Bronchial lymph node (tissue), 1 donor: ENCODE data around the genes EDN3 and SYCP2.

- PRO-cap: no peak
Observed at GRCh38 chr20:58098113-58098544, 52.6 kb upstream of the C20orf85 start.

- PRO-cap: no peak
Observed at GRCh38 chr20:58131159-58132302, 19.2 kb upstream of the C20orf85 start.

DNA sequence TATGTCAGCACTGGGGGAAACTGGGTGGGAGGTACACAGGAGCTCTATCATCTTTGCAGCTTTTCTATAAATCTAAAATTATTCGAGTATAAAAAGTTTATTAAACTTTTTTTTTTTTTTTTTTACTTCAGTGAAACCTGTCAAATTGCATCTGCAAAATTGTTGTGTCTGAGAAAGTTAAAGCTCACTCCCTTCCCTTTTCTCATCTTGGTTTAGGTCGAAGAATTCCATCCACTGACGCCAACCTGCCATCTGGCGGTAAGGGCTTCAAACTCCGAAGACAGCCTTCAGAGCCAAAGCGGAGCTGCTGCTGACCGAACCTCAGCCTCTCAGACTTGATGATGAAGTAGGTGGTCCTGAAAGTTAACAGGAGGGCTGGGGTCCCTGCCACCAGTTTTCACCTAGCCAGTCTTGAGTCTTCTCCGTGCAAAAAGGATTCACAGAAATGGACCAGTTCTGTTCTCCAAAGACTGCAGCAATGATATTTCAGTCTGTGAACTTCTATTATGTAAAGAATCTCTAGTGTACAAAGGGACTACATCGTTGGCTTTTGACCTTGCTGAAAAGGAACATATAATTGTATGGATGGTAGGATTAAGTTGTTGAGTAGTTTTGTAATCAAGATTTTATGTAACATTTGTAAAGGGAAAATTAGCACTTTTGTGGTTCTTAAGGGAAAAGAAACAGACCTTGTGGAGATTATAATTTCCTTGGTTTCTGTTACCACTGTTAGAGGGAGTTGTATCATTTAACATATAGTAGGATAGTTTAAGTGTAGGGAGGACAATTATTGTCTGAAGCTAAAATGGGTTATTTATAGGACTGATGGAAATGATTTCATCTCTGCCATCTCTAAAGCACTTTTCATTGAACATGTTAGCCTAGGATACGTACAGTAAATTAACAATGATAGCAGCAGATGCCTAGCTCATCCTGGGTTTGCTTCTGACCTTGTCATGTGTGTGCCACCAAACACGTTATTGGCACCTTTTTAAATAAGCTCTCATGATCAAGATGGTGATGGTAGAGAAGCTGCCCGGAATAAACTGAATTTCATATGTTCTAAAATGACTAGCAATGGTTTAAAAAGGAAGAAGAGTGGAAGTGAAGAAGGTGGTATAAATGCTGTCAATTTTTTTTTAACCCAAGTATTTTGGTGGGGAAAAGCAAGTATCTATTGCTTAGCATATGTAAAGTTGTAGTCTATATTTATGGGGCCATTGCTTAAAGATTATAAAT, 29.2 kb upstream of the VAPB start:
- PRO-cap: no peak

GRCh38 chr20:58388801-58389044, 306 bp upstream of the VAPB start:
- PRO-cap: bidirectional peak, plus-strand start at chr20:58389203, minus-strand start at chr20:58388989

DNA sequence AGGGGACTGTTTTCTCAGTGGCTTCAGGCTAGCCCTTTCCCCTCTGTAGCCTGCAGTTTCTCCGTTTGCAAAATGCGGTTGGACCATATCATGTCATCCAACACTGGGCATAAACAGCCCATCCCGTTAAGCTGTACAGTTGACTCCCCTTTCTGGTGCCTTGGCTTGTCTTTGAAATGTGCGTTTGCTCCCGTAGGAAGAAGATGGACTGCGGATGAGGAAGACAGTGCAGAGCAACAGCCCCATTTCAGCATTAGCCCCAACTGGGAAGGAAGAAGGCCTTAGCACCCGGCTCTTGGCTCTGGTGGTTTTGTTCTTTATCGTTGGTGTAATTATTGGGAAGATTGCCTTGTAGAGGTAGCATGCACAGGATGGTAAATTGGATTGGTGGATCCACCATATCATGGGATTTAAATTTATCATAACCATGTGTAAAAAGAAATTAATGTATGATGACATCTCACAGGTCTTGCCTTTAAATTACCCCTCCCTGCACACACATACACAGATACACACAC, 54.9 kb downstream of the VAPB start:
- PRO-cap: no peak

DNA sequence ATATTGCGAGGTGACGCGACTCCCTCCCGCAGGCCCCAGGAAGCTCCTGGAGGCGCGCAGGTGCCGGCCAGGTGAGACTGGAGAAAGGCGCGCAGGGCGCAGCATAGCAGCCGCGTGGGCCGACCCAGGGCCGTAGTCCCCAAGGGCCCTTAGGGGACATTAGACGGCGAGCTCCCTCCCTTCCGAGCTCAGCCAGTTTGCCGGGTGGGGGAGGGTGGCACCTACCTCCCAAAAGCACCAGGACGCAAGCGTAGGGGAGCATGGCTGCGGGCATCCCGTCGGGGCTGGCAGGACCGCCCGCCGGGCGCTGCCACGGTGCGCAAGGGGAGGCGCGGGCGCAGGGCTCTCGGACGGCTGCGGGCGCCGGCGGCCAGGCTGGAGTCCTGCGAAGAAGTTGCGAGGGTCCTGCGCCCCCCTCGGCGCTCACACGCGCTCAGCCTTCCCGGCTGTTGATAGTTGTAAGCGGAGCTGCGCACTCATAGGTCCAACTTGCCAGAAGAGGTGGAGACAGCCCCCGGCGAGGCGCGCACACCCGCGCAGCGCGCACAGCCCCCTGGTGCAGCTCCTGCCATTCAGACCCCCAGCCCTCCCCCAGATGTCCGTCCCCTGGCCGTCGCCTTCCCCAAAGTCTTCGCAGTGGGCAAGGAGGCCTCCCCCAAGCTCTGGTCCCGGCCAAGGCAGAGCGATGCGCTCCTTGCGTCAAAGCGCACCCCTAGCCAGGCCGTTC, 602 bp downstream of the APCDD1L start:
- PRO-cap: no peak

DNA sequence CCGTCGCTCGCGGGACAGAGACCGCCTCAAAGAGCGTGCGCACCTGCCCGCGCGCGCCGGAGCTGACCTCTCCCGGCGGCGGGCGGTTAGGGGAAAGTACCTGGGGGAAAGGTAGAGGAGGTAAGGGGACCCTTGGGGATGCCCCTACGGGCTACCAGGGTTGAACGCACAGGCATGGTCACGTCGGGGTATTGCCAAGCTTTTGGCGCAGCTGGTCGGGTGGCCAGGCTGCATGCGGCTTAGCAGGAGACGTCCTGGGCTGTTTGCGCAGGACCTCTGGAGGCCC, 49.7 kb upstream of the GNAS start:
- PRO-cap: no peak

GRCh38 chr20:58850742-58851230, 40.4 kb upstream of the GNAS start:
- PRO-cap: bidirectional peak, plus-strand start at chr20:58851040, minus-strand start at chr20:58850902

DNA sequence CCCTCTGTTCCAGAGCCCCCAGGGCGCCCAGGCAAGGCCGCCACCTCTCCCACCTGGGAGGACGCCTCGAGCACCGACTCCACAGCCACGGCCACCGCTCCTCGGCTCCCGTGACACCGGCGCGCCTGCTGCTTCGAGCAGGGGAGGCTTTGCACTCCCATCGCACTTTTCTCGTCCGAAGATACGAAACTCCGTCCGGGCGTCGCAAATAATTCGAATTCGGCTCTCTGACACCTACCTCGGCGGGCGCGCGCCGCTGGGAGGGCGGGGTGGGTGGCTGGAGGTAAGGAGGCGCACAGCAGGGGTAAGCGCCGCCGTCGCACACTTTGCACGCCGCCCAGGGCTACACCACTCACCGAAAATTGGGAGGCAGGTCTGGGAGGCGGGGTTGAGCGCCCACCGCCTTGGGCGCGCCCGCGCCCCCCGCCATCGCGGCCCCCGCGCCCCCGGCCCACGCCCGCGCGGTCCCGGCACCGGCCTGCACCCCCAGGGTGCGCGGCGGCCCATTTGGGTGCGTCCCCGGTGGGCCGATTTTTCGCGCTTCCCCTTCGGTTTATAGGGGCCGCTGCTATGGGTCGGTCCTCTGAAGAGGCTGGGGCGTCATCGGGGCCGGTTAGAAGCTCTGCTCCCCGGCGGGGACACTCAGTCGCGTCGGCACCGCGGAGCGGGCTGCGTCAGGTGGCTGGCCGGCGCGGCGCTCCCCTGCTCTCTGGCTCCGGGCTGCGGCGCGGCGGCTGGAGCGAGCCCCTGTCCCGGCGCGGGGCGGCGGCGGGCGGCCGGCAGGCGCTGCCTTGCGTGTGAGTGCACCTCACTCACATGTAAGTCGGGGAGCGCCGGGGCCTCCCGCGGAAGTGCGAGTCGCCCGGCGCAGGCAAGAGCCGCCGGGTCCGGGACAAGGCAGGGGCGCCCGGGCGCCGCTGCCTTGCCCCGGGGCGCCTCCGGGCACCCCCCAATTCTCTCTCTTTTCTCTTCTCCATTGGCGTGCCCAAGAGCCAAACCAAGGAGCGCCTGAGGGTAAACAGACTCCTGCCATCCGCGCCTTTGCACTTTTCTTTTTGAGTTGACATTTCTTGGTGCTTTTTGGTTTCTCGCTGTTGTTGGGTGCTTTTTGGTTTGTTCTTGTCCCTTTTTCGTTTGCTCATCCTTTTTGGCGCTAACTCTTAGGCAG, 2.3 kb upstream of the GNAS start:
- PRO-cap: unidirectional peak, minus-strand start at position 258 of the sequence; bidirectional peak, plus-strand start at position 645 of the sequence, minus-strand start at position 328 of the sequence; bidirectional peak, plus-strand start at position 817 of the sequence, minus-strand start at position 711 of the sequence

DNA sequence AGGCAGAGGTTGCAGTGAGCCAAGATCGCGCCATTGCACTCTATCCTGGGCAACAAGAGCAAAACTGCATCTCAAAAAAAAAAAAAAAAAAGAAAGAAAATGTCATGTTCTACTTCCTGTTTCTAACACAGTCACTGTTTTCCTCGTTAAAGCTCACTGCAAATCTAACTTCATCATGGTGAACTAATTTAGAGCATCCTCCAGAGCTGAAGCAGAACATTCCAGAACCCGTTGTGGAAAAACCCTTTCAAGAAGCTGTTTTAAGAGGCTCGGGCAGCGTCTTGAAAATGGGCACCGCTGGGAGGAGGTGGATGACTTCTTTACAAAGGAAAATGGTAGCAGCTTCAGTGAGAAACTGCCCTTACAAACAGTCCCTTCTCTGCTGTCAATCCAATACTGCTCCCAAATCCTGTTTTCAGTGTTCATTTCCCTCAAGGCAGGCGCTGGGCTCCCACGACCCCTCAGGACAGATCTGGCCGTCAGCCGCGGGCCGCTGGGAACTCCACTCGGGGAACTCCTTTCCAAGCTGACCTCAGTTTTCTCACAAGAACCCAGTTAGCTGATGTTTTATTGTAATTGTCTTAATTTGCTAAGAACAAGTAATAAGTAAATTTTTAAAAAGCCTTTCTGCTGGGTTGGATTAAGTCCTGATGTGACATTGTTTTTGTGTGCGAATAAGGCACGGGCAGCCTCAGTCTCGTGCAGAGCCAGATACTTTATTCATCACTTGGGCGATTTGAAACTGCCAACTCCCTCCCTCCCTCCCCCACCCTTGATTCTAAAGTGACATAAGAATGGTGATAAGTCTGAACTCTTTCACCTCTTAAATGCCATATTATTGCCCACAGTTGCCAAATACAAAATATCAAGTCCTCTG, 12.3 kb downstream of the CTSZ start:
- PRO-cap: no peak

GRCh38 chr20:58995367-58995813, 11.7 kb downstream of the CTSZ start:
- PRO-cap: no peak

DNA sequence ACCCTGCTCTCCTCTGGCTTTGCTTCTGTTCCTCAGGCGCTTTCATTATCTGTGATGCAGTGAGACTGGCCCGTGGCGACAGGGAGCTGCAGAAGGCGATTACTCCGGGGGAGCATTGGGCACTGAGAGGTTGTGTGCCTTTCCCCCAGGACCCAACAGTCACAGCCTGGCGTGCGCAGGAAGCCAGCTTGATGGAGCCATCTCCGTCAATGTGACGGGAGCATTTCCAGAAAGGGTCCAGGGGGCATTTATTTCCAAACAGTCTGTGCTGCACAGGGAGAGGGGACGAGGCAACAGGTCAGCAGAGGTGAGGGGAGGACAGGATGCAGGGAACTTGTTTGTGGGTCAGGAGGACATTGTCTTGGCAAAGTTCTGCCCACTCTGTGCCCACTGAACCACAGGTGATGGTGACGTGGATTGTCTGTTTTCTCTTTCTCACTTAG, 5.5 kb upstream of the ZNF831 start:
- PRO-cap: bidirectional peak, plus-strand start outside the sequence, minus-strand start at position 161 of the sequence

- PRO-cap: no peak
Observed at GRCh38 chr20:59300179-59301160, at the start of gene EDN3. Gene EDN3 (plus strand): TSS chr20:59300611.

- PRO-cap: unidirectional peak, minus-strand start at chr20:59526541
Observed at GRCh38 chr20:59526274-59526827, 78.0 kb upstream of the PHACTR3 start.

GRCh38 chr20:59577199-59577797, 27.0 kb upstream of the PHACTR3 start:
- PRO-cap: no peak

DNA sequence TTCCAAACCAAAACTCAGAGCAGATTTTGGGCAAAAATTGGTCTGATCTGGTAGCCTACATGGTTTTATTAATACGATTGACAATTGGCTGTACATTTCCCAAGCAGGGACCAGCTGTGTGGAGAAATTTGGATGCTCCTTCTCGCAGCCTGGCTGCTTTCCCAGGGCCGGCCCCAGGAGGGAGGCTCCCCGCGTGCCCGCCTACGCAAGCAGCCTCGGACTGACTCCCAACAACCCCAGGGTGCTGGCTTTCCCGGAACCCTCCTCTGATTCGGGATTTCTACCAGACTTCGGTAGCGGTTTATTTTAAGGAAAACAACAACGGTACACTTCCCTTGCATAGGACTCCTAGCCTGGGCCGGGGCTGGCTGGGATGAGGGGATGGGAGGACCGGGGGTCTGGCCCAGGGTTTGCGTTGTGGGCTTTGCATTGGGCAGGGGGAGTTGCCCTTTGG, 20.9 kb upstream of the PHACTR3 start:
- PRO-cap: no peak

- PRO-cap: bidirectional peak, plus-strand start at chr20:59933802, minus-strand start at chr20:59933627
Observed at GRCh38 chr20:59933185-59934387, at the start of gene SYCP2. Gene SYCP2 (minus strand): TSS chr20:59933637.

GRCh38 chr20:59938093-59938583, 2.0 kb downstream of the PPP1R3D start:
- PRO-cap: no peak

- PRO-cap: no peak
Observed at GRCh38 chr20:60008143-60008870, 50.1 kb downstream of the CDH26 start.

- PRO-cap: no peak
Observed at GRCh38 chr20:60138035-60138794, 180.0 kb downstream of the CDH26 start.